AG09319 (cell line): ENCODE results near the genes GPR32, KLK9, KLK12 and KLK13.

- RRBS: 73% methylated on average over 1 of the region's 49 CpGs
Measured at GRCh38 chr19:50376617-50377759, 731 bp downstream of the NR1H2 start.

DNA sequence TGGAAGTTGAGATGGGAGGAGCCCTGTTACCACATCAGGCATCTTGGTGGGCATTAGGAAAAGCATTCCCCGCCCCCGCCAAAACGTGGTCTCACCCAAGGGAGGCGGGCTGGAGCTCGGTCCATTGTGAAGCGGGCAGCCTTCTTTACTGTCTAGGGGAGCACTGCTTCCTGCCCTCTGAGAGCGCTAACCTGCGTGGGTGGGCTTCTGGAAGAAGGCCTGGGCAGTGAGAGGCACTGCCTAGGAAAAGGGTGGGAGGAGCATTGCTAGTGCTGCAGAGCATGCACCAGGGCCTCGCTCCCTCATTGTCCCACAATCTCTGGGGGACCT lies 3.9 kb downstream of the NR1H2 start:
- RRBS: no CpG with 5 or more reads among the region's 9 CpGs

DNA sequence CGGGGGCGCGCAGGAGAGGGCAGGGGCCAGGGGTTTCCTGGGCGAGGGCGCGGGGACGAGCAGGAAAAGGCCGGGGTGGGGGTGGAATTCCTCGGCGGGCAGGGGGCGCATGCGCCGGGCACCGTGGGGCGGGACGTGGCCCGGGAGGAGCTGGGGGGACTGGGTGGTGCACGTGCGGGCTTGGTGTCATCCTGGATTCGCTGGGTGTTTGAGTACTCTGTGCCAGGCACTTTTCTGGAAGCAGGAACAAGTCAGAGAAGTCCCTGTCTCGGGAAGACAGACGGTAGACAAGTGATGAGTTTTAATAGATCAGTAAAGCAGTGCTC lies 316 bp downstream of the POLD1 start:
- RRBS: 1% methylated on average over 13 of the region's 22 CpGs

DNA sequence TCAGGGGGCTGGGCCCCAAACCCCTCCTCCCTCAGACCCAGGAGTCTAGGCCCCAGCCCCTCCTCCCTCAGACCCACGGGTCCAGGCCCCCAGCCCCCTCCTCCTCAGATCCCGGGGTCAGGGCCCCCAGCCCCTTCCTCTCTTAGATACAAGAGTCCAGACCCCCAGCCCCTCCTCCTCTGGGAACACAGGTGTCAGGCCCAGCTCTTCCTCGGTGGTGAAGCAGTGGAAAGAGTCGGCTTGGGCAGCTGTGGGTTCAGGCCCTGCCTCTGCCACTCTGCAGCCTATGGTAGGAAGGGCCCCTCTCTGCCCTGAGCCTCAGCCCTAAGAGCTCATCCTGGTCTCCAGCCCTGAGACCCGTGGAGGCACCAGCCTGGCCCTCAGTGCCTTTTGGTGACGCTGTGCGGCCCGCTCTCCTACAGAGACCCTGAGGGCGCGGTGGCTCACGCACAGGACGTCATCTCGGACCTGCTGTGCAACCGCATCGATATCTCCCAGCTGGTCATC lies 3.7 kb upstream of the SPIB start:
- RRBS: no CpG with 5 or more reads among the region's 15 CpGs

DNA sequence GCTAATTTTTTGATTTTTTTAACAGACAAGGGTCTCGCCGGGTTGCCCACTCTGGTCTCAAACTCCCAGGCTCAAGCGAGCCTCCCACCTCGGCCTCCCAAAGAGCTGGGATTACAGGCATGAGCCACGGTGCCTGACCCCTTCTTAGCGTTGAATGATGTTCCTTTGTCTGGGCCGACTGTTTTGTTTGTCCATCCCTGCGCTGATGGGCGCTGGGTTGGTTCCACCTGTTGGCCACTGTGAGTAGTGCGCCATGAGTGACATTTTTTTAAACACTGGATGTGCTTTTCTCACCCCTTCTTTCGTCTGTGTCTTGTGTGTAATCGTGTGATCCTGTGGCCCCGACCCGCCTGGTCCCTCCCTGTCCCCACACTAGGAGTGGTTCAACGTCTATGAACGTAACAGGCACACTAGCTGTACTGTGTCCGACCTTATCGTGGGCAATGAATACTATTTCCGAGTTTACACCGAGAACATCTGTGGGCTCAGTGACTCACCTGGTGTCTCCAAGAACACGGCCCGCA lies 15.1 kb upstream of the EMC10 start:
- RRBS: no CpG with 5 or more reads among the region's 22 CpGs

- RRBS: no CpG with 5 or more reads among the region's 16 CpGs
Measured at GRCh38 chr19:50507693-50508642, 3.0 kb downstream of the JOSD2 start.

DNA sequence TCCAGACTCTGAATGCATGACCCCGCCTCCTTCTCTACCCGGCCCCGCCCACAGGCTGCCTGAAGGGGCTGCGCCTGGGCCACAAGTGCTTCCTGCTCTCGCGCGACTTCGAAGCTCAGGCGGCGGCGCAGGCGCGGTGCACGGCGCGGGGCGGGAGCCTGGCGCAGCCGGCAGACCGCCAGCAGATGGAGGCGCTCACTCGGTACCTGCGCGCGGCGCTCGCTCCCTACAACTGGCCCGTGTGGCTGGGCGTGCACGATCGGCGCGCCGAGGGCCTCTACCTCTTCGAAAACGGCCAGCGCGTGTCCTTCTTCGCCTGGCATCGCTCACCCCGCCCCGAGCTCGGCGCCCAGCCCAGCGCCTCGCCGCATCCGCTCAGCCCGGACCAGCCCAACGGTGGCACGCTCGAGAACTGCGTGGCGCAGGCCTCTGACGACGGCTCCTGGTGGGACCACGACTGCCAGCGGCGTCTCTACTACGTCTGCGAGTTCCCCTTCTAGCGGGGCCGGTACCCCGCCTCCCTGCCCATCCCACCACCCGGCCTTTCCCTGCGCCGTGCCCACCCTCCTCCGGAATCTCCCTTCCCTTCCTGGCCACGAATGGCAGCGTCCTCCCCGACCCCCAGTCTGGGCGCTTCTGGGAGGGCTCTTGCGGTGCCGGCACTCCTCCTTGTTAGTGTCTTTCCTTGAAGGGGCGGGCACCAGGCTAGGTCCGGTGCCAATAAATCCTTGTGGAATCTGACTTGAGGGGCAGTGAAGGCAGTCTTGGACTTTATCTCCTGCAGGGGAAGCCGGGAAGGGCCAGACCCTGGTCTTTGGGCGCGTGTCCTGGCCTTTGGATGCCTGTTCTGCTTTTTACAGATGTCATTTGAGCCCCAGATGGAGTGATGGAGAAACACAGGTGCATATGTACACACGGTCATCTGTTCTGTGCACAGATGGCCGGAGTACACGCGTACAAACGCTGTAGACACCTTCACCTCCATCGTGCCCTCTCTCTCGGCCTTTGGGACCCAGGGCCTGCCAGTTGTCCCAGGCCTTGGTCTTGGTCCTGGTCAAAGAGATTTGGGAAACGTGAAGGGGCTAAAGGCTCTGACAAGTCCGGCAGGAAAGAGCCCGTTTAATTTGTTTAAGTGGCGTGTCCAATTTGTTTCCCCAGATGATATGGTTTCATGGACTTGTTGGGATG lies 2.2 kb downstream of the CLEC11A start:
- RRBS: 7% methylated on average over 10 of the region's 90 CpGs

GRCh38 chr19:50770227-50770650 lies at the start of gene GPR32:
GPR32 (plus strand) TSS chr19:50770464.
- RRBS: no CpG with 5 or more reads among the region's 3 CpGs

DNA sequence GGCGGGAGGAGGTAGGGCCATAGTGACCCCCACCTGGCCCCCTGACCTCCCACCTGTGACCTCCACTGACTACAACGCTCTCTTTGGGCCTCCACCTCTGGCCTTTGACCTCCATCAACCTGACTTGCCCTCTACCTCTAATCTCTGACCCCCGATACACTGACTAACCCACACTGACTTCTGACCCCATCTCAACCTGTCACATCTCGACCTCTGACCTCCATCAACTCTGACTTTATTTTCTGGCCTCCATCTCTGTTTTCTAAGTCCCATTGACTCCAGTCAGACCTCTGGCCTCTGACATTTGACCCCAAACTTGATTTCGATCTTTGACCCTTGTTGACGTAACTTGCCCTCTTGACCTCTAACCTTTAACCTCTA lies 625 bp downstream of the ACP4 start:
- RRBS: no CpG with 5 or more reads among the region's 6 CpGs

- RRBS: no CpG with 5 or more reads among the region's 42 CpGs
Measured at GRCh38 chr19:50804310-50804761, 14.1 kb downstream of the ACP4 start.

GRCh38 chr19:50870373-50870962 lies 2.8 kb upstream of the KLK2 start:
- RRBS: no CpG with 5 or more reads among the region's 22 CpGs

- RRBS: 56% methylated on average over 1 of the region's 23 CpGs
Measured at GRCh38 chr19:50968047-50969056, 1.0 kb downstream of the KLK6 start.

DNA sequence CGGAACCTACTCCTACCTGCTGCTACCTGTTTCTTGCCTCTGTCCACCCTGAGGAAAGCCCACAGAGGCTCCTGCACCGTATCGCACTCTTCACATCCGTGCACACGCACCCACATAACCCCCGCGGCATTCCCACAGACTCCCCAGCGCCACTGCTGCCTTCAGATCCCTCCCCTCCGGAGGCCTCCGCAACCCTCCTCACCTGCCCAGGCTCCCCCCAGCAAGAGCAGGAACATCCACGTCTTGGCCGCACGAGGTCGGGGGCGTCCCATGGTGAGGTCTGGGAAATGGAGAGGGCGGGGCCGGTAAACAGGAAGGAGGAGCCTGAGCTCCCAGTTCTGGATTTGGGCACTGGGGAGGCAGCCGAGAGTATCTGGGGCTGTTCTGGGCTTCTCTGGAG lies 508 bp downstream of the KLK8 start:
- RRBS: no CpG with 5 or more reads among the region's 18 CpGs

- RRBS: no CpG with 5 or more reads among the region's 46 CpGs
Measured at GRCh38 chr19:51002383-51003239, 1.2 kb upstream of the KLK8 start.

GRCh38 chr19:51009427-51009793 lies at the start of gene KLK9:
KLK9 (minus strand) TSS chr19:51009592.
- RRBS: no CpG with 5 or more reads among the region's 7 CpGs

DNA sequence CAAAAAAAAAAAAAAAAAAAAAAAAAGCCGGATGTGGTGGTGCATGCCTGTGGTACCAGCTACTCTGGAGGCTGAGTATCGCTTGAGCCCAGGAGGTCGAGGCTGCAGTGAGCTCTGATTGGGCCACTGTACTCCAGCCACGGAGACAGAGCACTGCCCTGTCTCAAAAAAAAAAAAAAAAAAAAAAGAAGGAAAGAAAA lies 1.6 kb downstream of the KLK10 start:
- RRBS: no CpG with 5 or more reads among the region's 4 CpGs

GRCh38 chr19:51034590-51035121 lies at the start of gene KLK12:
KLK12 (minus strand) TSS chr19:51035002.
- RRBS: 35% methylated on average over 3 of the region's 11 CpGs

GRCh38 chr19:51064722-51065310 lies at the start of gene KLK13:
KLK13 (minus strand) TSS chr19:51065092.
- RRBS: 5% methylated on average over 15 of the region's 35 CpGs

GRCh38 chr19:51354692-51355361 lies 11.4 kb downstream of the ETFB start:
- RRBS: no CpG with 5 or more reads among the region's 9 CpGs

- RRBS: no CpG with 5 or more reads among the region's 6 CpGs
Measured at GRCh38 chr19:51407564-51408124, 9.8 kb downstream of the SIGLEC10 start.